ENCODE measurements around the gene ITSN2.

- PRO-cap, result no peak
These were observed 38.7 kb downstream of the APOB start for GRCh38 chr2:21004982-21005708.

- PRO-cap, result no peak
These were observed 28.9 kb downstream of the APOB start for GRCh38 chr2:21014872-21015491.

DNA sequence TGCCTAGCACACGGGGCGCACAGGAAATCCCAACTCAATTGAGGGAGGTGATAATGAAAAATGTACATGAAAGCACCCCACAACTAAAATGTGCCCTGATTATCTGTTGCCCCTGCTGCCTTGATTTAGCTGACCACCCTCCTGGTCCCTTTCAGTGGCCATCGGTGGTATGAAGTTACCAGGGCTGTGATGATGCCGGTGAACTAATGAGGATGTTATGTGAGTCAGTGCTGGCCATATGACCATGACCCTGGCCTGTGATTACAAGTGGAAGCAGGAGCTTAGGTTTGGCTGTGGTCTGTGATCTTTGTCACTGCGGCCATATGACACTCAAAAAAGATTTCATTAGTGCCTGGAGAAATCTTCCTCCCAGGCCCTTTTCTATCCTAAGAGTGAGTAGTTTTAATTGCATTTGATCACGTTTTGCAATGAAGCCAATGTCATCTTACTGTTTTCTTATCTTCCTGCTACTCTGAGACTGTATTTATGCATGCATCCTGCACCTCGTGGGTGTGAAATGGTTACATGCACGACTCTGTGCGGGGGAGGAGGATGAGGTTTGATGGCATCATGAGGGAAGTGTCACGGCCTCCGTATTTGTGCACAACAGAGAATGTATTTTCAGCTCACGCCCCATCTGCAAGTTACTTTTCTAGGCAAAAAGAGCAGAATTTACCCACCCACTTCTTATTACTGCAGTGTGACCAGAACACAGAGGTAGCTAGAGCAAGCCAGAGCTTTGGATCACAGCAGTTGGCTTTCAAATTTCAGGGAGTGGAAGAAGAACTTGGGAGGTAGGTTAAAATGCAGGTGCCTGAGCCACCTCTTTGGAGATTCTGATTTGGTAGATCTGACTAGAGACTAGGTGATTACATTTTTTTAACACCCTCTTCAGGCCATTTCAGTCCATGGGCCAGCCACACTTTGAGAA is 145.0 kb downstream of the TDRD15 start:
- PRO-cap, result no peak

DNA sequence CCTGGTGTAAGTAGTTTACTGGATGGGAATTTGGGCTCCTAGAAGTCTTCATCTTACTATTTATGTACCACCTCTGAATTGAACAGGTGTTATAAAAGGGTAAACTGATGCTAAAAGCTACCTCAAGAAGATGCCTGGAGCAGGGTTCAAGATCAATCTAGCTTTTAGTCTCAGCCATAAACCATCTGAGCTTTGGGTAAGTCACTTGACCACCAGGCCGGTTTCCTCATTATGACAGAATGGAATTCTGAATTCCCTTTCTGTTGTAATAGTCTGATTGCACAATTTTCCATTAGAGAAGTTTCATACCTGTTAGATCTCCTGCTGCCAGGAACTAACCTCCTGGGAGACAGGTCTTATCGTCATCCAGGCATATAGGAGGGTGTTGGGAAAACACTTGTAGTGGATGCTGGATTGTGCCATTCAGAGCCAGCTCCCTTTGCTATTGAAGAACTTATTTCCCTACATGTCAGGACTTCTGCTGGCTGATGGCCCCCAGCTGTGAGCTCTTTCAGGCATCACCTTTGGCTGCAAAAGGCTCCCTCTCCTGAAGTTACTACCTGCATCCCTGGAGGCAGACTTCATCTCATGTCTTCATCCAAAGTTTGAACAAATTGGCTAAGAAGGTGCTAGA is 272.5 kb downstream of the TDRD15 start:
- PRO-cap, result no peak

GRCh38 chr2:21423040-21423291 is 299.2 kb downstream of the TDRD15 start:
- PRO-cap, result no peak

DNA sequence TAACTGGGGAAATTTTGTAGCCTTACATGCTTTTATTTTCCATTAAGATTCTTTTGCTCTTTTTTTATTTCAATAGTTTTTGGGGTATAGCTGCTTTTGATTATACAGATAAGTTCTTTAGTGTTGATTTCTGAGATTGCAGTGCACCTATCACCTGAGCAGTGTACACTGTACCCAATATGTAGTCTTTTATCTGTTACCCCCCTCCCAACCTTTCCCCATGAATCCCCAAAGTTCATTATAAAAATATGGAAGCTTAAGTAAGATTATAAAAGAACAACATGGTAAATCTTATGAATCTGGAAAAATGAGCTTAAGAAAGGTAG is 837.2 kb downstream of the TDRD15 start:
- PRO-cap, result no peak

- PRO-cap, result no peak
These were observed 186.9 kb upstream of the KLHL29 start for GRCh38 chr2:23197803-23198772.

GRCh38 chr2:23243028-23243697 is 141.8 kb upstream of the KLHL29 start:
- PRO-cap, result no peak

DNA sequence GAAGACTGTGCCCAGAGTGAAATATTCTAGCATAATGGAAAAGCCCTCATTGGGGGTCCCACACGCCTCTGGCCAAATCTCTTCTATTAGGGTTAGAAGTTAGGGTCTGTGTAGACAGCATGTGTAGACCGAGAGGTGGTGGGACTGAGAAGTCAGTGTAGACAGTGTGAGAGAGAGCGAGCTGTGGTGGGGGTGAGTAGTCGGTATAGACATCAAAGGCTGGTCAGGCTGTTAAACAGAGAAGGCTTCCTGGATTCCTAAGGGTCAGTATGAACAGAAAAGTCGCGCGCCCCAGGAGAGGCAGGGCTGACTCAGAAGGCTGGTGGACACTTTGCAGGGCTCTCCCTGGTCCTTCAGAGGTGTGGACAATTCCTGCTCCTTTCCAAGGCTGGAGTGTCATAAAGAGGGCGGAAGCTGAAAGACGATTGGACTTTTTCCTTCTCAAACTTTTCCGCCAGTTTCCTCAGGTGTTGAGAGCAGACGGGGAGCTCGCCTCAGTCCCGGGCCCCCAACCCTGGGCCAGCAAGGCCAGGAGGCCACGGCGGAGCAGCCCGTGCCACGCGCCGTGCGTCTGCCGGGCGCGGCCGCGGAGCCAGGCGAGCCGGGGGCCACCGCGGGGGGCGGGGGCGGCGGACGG is 541 bp upstream of the KLHL29 start:
- PRO-cap, result no peak

- PRO-cap, result no peak
These were observed 65.0 kb downstream of the KLHL29 start for GRCh38 chr2:23450013-23450418.

GRCh38 chr2:23457338-23457711 is 72.3 kb downstream of the KLHL29 start:
- PRO-cap, result no peak

- PRO-cap, result no peak
These were observed 13.1 kb upstream of the TP53I3 start for GRCh38 chr2:24097552-24098317.

DNA sequence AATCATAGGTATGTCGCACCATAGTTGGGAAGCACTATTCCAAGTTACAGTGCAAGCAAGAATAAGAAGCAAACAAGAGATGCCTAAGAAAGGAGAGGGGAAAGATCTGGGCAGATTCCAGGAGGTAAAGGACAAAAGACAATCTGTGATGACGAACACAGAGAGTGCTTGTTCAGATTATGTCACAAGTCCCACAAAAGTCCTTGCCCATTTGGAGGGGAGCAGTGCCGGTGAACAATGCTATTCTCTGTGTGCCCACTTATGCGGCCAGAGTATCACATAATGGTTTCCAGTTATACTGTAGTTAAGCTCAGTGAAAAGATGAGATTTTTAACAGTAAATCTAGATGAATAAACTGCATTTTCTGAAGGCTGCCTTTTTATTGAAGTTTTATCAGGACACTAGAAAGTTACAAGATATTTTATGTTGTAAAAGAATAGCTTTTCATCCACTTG is 56.8 kb downstream of the FAM228A start:
- PRO-cap, result no peak

DNA sequence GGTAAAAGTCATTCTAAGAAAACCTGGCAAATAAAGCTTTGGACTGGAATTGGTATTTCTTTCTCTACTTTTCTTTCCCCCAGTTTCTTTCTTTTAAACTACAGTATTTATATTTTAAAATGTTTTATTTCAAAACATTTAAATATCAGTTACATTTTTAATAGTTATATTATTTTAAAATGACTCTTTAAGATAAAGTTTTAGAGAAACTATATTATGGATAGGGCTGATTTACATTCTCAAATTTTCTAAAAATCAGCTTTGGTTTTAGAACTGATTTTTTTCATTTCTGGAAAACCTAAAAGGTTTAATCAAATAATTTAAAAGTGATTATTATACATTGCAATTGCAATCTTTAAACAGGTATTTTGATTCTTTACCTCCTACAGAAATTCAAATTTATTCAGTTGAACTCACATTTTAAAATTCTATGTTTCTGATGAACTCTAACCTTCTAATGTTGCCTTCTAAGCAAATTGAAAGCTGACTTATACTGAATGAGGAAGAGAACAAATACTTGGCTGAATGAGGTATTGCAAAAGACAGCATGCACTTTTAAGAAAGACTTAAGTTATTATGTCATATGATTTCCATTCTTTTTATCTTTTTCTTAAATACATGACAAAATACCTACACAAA is 64.5 kb downstream of the FAM228A start:
- PRO-cap, result no peak

- PRO-cap, result no peak
These were observed 71.2 kb downstream of the FAM228A start for GRCh38 chr2:24246040-24246543.

DNA sequence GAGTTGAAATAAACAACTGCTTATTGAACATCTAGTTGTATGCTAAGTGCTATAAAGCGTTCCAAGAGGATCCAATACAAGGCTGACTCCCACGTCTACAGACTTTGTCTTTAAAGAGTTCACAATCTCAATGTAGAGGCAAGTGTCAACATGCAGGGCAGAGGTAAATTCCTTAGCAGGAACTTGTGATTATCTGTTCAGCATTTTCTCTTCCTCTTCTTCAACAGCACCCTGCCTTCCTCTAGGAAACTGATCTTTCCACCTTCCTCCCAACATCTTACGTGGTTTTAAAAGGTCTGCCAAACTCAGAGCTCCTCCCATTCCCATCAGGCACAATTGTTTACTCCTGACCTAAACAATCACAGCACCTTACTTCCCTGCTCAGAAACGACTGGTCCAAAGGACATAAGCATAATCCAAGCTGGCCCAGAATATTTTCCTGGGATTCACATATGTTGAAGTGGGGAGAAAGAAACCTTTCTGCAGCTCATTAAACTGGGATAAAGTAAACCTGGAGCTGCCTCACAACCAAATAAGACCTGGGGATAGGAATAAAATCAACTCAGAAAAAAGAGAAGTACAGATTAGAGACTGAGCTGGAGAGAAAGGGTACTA is 83.9 kb downstream of the ITSN2 start:
- PRO-cap, result no peak

DNA sequence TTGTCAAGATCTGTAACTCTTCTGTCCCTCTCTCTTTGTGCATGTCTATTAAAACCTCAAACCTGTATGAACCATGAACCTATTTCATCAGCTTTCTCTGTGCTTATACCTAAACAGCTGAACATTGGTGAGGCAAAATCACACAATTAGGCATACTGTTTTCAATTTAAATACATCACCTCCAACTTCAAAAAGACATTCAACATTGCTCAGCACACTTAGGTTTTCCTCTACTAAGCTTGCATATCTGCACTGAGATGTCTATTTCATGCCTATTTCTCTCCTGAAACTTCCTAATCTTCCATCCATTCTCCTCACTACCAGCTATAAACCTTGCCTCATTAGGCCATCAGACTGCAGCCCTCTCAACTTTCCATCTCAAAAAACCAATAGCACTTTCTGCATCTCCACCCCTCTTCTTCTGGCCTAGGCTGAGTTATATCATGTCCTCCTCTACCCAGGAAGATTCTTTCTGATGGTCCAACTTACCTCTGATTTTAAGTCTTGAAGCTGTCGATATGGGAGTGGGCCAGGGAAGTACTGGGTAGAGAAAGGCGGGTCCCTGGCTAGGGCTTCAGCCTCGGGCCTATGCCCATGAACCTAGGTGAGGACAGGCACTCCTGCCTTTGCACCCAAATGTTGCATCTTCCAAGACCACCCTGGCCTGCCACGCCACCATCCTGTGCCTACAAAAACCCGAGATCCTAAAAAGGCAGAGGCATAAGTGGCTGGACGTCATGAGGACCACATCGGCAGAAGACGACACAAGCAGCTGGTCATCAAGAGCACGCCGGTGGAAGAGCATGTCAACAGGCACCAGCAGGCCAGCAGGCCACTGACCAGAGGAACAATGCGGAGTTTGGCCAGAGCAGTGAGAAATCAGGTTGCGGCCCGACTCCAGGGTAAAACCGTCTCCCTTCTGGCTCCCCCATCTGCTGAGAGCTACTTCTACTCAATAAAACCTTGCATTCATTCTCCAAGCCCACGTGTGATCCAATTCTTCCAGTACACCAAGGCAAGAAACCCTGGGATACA is 78.6 kb downstream of the ITSN2 start:
- PRO-cap, result no peak

DNA sequence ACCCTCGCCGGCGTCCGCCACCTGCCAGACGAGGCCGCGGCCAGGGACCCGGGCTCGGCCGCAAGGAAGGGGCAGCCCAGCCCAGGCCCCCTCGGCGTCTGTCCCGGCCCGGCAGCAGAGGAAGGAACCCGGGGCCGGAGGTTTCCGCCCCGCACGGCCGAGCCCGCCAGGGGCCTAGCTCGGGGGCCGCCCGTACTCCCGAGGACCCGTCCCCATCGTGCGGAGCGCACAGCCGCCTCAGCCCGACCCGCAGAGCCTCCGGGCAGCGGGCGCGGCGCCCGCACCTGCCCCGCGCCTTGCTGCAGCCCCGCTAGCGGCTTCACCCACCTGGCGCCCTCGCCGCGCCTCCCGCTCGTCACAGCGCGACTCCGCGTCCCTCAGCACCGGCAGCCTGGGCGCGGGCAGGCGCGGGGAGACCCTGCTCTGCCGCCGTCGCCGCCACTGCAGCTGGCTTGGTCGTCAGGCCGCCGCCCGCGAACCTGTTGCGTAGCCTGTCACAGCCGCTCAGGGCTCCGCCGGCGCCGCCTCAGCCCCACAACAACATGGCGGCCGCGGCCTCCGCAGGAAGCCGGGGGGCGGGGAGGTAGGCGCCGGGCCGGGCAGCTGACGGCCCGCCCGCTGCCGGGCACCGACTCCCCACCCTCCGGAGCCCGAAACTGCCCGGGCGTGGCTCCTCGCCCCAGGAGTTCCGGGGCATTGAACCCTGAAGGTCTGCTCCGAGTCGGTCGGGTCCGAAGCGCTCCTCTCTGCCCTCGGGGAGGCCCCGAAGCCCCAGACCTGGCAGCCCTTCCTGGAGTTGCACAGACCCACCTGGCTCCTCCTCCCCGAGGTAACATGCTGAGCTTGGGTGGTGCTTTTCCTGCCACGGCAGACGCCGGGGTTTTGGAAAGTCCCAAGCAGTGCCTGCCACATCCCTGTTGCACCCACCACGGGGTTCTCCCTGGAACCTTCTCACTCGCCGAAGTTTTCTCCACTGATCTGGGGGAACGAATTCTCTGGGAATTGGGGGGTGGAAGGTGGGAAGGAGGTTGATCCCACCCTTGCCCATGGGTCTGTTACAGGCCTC is at the start of gene ITSN2:
Gene ITSN2 (minus strand): TSS at position 560 of the 1,066 bp plus-strand sequence.
- PRO-cap, result bidirectional peak, plus-strand start at position 563 of the sequence, minus-strand start at position 536 of the sequence; bidirectional peak, plus-strand start at position 682 of the sequence, minus-strand start at position 775 of the sequence

GRCh38 chr2:24403629-24403854 is 43.2 kb upstream of the ITSN2 start:
- PRO-cap, result no peak

DNA sequence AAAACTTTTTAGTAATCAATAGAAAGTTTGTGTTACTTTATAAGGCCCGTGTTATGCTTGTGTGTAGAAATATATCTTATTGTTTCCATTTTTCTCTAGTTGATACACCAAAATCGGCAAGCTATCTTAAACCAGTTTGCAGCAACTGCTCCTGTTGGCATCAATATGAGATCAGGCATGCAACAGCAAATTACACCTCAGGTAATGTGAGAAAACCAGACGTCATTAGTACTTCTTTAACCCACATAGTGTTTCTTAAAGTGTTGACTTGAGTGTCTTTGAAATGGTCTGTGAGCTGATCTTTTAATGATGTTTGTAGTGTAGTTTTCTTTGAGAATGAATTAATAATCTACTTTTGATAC is 53.9 kb downstream of the PTRHD1 start:
- PRO-cap, result no peak

Data from penis (tissue), 1 donor.